Left colon (tissue), 1 donor: ENCODE results near the gene BCO2.

DNA sequence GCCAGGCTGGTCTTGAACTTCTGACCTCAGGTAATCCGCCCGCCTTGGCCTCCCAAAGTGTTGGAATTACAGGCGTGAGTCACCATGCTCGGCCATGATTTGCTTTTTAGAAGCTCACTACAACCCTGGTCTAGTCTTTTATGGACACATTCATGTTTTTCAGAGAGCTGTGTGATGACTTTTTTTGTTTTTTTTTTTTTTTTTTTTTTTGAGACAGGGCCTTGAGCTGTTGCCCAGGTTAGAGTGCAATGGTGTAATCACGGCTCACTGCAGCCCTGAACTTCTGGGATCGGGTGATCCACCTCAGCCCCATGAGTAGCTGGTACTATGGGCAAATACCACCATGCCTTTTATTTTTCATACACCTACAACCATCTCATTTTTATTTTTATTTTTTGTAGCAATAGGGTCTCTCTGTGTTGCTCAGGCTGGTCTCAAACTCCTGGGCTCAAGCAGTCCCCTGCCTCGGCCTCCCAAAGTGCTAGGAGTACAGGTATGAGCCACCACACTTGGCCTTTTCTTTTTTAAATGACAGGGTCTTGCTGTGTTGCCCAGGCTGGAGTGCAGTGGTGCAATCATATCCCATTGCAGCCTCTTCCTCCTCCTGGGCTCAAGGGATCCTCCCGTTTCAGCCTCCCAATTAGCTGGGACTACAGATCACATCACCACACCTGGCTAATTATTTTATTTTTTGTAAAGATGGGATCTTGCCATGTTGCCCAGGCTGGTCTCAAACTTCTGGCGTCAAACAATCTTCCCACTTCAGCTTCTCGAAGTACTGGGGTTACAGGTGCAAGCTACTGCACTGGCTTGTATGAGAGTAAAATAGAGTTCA, 5.0 kb downstream of the FDX1 start:
- PRO-cap: no peak

GRCh38 chr11:110921677-110921960, 209.4 kb upstream of the ARHGAP20 start:
- PRO-cap: no peak

DNA sequence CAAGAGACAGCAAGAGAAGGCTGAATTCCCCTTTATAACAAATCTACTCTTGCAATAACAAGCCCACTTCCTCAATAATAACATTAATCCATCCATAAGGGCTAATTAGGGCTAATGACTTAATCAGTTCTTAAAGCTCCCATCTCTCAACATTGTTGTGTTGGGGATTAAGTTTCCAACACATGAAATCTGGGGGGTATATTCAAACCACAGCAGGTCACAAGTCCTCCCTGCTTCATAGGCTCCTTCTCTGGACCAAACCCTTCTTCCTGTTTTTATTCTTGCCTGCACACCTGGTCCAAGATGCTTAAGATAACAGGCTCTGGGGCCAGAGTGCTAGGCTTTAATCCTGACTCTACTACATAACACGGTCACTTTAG, 68.0 kb upstream of the POU2AF2 start:
- PRO-cap: no peak

GRCh38 chr11:111359998-111360880, 18.8 kb downstream of the POU2AF1 start:
- PRO-cap: bidirectional peak, plus-strand start at chr11:111360615, minus-strand start at chr11:111360322

DNA sequence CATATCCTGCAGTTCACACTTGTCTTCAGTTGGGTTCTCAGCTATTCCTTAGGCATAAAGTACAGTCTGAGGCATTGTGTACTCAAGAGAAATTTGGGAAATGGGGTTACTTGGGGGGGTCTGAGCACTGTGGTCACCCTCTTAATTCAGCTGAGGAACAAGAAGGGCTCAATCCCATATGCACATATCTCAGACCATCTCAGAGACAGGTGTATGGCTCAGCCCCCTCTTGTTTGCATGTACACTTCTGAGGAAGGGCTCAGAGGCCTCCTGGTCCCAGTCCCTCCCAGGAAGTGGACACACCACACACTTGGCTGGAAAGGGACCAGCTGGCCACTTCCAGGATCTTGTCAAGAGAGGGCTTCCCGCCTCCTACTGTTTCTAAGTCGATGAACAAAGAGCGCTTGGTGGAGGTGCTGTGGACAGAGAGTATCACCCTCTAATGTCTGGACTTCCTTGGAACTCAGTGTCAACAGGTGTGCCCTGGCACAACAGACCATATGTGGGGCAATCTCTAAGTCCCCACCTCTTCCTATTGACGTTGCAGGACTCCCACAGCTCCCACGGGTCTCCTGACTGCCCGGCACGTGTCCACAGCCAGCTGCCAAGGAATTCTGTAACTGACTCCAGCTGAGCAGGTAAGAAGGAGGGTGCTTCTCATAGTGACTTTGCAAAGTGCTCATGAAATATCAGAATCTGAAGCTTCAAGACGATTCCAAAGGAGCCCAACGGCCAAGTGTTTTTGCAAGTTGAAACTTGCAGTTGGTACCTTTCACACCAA, 16.2 kb downstream of the POU2AF1 start:
- PRO-cap: unidirectional peak, minus-strand start at position 465 of the sequence

GRCh38 chr11:111417557-111418281, 38.6 kb upstream of the POU2AF1 start:
- PRO-cap: unidirectional peak, minus-strand start at chr11:111417855

DNA sequence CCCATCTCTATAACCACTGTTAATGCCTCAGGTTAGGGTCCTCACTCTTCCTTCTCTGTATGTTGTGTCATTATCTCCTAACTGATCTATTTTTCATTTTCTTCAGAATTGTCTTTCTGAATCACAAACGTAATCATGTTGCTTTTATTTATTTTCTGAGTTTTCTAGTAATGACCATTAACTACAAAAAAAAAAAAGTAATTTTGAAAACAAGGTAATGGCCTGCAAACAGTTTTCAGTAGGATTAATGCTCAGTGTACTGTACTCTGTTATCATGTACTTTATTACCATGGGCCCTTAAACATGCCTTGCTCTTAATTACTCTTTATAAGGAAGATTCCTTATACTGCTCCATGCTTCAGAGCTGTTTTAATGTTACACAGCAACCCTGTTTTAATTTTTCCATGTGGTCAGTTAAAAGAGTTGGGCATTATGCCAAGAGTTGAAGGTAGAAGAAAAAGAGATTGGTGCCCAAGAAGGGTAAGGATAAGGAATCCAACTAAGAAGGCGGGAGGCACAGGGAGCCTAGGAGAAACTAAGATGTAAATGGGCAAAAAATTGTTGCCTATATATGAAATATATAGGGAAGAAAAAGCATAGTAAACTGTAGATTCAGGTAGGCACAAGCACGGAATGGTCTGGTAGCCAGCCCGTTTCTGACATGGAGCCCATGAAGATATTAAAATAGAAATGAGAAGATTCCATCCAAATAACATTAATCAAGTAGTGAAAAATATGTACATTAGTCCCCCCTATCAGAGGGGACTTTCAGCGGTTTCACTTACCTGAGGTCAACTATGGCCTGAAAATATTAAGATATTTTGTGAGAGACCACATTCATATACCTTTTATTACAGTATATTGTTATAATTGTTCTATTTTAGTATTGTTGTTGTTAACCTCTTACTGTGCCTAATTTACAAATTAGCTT, 24.5 kb downstream of the SIK2 start:
- PRO-cap: no peak

- PRO-cap: no peak
These were observed 33.0 kb downstream of the SIK2 start for GRCh38 chr11:111635323-111635669.

- PRO-cap: no peak
These were observed 59.1 kb downstream of the PPP2R1B start for GRCh38 chr11:111706945-111707542.

DNA sequence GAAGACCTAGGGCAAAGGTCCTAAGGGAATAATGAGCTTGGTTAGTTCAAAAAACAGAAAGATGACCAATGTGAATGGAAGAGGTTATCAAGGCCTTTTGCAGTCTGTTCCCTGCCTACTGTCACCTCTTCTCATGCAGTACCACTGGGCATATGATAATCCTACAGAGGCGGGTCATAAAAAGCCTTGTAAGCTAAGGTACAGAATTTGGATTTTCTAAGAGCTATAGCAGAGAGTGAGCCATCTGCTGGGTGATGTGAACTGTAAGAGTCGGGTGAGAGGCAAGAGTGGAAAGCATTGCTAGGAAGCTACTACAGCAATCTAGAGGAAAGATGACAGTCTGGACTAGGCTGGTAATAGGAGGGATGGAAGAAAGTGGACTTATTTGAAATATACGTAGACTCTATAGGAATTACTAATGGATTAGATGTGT, 3.0 kb downstream of the PPP2R1B start:
- PRO-cap: no peak

- PRO-cap: no peak
These were observed 48.4 kb upstream of the PPP2R1B start for GRCh38 chr11:111814333-111815170.

DNA sequence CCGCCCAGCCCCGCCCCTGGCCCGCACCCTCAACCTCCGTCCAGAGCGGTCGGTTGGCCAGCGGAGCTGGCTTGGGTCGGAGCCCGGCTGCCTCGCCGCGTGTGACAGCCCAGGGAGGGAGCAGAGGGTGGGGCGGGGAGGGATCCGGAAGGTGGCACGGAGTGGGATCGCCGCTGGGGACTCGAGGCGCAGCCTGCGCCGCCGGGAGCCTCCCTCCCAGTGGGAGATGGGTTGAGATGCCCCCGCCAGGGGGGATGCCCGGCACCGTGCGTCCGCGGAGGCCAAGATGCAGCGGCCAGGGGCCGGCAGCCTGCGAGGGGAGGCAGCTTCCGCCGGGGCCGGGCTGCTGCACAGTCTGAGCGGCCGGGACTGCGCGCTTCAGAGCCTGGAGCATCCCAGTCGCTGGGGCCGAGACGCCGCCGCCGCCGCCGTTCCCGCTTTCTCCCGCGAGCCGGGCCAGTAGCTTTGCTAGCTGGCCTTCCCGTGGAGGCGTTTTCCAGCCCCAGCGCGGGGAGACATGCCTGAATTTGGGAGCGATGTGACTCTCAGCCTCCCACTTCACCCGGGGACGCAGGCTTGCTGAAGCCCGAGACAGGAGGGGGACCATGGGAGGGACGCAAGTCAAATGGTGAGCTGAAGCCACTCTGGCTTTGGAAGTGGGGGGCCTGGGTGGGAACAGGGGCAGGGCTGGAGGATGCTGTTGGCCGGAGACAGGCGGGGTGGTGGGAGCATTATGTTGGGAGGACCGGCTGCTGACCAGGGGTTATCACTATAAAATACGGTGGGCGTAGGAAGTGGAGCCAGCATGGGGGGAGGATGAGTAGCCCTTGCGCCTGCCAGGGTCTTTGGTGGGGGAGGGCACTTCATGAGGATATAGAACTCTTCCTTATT, 40.3 kb downstream of the DIXDC1 start:
- PRO-cap: bidirectional peak, plus-strand start at position 167 of the sequence, minus-strand start outside the sequence; bidirectional peak, plus-strand start at position 398 of the sequence, minus-strand start at position 371 of the sequence; unidirectional peak, minus-strand start at position 446 of the sequence

DNA sequence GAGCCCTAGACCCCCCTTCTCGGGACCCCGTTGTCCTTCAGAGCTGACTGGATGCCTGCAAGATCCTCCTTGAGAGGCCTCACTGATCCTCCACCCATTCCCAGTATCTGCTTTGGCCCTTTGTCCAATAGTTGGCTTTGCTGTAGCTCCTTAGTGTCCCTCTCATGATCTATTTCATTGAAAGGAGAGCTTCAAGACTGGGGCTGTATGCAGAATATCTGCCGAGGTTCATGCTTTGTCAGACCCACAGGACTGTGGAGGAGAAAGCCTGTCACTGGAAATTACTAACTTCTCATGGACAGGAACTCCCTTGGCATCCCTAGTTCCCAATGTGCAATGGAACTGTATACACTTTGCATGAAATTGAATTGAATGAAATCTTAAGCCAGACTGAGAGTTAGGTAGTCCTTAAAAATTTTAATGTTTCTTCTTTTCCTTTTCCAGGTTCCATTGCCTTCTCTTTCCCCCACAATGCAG, 584 bp downstream of the DLAT start:
- PRO-cap: no peak

- PRO-cap: no peak
These were observed 7.9 kb downstream of the DLAT start for GRCh38 chr11:112032936-112033764.

DNA sequence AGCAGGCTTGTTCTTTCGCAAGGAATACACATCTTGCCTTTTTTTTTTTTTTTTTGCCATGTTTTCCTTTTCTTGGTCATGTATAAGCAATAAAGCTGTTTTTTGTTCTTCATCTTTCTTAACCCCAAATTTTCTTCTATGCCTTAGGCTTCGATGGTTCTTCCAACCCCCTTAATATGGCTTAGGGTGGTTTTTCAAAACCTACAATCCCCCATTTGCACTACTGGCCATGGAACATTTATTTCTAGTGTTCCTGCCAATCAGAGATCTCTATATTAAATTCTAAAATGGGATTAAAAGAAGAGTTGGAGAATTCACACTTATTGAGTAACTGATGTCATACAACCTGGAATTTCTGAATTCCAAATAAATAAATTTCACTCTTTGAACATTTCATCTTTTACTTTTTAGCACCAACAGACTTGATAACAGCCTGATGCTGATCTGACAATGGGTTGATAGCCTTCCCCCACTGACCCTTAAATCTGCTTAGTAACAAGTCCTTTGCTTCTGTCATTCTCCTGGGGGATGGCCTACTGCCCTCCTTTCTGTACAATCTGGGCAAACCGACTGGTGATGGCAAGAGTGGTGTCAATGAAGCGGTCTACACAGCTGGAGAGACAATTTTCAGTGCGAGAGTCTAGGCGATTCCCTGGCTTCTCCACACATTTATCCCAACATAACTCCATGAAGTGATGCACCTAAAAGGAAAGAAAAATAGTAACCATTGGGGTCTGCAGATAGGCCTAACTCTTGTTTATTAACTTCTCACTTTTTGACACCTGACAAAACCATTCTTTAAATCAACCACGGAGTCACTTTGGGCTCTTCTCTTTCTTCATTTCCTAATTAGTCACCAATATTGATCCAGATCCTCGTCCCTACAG, 1.6 kb downstream of the TIMM8B start:
- PRO-cap: no peak

- PRO-cap: no peak
These were observed 12.0 kb downstream of the IL18 start for GRCh38 chr11:112151542-112152734.

DNA sequence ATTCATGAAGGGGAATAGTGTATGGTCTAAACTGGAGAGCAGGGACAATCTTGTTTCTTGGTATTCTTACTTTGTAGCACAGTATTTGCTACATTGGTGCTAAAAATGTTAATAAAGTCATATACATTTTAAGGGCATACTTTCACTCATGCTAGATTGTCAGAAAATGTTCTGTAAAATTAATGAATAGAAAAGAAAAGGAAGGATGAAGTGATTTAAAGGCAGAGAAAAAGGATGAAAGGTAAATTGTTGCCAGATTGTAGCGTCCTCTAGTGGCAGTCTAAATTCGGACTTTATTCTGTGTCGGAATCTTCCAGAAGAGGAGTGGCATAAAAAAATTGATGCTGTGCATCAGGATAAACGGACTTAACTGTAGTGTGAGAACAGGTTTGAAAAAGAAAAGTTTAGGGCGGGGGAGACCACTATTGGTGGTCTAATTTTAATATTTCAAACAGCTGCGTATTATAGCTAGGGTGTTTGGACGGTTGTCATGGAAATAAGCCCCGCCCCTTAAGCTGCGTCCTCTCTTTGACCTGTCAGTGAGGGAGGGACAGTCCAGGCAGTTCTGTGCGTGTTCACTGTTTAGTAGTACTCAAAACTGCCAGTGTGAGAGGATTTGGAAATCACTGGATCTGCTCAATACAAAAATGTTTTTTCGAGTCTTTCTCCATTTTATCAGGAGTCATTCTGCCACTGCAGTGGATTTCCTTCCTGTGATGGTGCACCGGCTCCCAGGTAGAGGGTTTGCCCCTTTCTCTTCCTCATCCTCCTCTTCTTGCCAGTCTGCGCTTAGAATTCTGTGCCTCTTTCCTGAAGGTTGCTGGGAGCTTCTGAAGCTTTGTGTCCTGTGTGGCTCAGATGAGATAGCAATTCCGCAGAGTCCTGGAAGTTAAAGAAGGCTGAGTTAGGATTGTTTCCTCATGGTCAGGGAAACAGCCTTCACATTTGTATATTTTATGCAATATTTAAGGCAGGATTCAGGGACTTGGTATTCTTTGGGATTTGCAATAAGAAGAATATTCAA, at the start of gene BCO2:
TSS of gene BCO2 (plus strand) at position 558 of the 1,024 bp plus-strand sequence.
- PRO-cap: no peak

DNA sequence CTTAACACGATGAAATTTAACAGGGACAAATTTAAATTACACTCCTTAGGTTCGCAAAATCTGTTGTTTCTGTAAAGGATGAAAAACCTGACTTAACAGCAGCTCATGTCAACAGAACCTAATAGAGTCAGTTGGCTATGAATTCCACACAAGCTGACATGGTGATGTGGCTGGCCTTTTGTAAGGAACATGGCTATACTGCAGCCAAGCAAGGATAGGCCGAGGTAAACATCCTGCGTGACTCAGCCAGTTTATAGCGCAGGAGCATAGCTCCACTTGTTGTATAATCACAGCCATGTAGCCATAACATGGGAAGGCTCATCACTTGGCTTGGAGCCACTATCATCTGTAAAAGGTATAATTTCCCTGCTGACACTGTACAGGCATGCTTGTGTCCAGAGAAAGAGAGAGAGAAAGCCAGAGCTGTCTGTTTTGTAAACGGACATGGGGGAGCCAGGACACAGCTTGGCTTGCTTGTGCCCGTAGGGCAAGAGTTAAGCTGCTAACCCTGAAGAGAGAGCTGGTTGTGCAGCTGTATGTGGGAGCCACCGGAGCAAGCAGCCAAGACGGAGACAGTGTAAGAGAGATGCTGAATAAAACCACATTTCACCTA, 104.3 kb upstream of the PLET1 start:
- PRO-cap: no peak

DNA sequence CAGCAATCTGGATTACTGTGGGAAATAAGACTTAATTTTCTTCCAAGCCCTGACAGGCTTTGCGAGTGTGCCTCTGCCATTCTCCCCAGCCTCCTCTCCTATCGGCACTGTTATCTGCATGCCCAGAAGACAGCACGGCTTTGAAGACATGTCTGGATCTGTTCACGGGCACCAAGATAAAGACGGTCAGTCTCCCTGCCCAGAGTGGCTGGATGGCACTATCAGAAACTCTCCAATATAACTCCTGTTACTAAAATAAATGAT, 182.7 kb upstream of the NCAM1 start:
- PRO-cap: no peak

GRCh38 chr11:112962723-112963603, 1.7 kb downstream of the NCAM1 start:
- PRO-cap: unidirectional peak, plus-strand start at chr11:112962917; bidirectional peak, plus-strand start at chr11:112963134, minus-strand start at chr11:112963069